Mucosa of descending colon (tissue), 1 donor: ENCODE measurements around the gene PHACTR4.

DNA sequence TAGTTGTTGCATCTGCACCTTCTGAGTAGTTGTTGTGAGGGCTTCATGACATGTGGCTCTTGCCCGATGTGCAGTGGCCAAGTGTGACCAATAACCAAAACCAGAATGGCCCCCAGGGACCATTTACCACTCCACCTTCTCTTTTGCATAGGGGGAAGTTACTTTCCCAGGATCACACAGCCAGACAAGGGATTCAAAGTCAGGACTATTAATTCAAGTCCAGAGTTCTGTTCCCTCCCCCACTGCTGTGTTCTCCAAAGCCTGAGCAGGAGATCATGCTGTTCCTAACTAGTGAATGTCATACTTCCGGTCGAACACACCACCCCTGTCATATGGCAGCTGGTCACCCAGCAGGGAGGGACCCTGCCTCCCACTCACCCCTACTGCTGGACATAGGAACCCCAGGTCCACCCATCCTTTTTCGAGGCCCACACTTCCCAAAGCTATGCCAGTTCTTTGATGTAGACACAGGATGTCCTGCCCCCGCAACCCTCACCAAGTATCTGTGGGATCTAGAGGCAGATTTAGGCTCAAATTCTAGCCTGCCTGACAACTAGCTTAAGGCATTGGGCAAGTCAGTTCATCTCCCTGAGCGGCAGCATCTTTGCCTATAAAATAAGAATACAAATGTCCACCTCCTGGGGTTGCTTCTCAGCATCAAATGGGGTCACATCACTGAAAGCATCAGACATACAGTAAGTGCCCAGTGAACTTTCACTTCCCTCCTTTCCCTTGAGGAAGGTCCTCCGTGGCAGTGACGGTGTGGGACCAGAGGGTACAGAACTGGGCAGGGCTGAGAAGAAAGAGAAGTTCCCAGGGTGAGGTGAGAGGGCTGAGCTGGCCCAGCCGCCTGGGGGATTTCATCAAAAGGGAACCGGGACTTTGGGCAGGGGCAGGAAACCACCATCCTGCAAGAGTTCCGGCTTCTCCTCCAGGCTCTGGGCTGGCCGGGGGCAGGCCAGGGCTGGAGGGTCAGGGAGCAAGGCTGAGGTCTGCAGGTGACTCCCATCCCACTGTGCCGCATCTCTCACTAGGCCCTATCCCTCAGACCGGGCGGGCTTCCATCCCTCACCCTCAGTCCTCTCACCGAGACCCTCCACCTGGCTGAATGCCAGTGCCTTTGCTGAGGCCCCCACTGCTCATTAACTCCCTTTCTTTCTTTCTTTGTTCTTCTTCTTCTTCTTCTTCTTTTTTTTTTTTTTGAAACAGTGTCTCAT is 3.6 kb downstream of the FGR start:
- PRO-cap: no peak

DNA sequence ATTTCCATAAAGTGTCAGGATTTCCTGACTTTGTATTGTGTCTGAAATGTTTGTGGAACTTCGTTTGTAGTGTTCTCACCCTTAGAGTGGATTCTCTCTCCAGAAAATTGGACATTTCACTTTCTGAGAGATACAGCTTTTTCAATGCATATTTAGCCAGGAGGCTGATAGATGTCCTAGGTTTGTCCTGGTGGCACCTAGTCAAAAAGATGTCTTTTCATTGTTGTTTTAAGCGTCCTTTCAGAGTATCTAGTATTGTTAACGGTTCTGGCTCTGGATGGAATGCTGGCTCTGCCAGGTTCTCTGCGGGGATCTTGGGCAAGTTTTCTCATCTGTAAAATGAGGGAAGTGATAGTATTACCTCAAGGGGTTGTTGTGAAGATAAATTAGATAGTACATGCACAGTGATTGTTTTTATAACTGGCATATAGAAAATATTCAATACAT is 19.3 kb downstream of the FAM76A start:
- PRO-cap: no peak

- PRO-cap: unidirectional peak, minus-strand start at chr1:27790363
These were observed 17.2 kb downstream of the STX12 start for GRCh38 chr1:27790184-27790619.

GRCh38 chr1:27876127-27876649 is 3.8 kb downstream of the THEMIS2 start:
- PRO-cap: no peak

DNA sequence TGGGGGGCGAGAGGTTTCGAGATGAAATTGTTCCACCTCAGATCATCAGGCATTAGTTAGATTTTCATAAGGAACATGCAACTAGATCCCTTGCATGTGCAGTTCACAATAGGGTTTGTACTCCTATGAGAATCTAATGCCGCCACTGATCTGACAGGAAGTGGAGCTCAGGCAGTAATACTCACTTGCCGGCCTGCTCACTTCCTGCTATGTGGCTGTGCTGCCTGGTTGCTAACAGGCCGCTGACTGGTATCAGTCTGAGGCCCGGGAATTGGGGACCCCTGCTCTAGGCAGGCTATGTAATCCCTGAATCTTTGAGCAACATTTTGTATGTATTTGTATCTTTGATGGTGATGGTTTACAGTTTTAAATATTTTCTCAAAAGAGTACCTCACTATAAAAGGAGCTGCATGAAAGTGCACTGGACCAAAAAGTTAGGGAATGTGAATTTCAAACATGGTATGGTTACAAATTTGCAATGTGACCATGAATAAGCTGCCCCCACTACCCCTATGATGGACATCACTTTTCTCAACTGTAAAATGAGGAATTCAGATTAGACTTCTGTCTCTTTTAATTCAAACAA is 32.6 kb downstream of the XKR8 start:
- PRO-cap: no peak

DNA sequence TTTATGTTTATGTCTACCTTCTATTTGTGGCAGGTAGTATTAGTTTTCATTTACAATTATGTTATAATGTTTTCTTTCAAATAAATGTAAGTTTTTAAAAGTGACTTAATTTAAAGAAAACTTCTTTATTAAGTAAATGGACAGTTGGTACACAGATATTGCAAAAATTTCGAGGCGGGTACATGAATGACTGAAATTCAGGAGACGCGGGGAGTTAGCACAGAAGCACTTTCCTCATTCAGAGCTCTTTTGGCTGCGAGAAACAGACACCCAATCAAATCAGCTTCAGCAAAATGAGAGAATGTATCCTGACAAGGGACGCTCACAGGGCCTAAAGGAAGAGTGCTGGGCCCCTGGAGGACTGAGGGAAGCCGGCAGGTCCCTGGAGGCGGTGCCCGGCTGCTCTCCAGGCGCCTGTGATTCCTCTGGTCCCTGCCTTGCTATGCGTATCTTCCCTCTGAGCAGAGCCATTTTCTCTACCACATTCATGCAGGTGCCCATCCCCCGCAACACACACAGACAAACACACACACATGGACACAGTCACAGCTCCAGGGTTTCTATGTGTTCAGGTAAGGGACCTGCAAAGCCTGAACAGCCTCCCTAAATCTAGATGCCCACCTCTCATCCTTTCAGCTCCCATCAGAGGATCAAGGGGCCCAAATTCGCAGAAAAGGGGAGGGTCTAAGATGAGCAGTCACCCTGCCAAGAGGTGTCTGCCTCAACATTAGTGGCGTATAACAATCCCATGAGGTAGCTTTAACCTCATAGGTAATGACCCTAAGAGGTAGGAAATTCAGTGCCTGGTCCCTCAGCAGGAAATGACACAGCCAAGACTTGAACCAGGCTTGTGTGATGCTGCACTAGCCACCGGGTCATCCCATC is 29.2 kb downstream of the PTAFR start:
- PRO-cap: no peak

GRCh38 chr1:28248164-28248867 is 11.0 kb upstream of the SESN2 start:
- PRO-cap: no peak

DNA sequence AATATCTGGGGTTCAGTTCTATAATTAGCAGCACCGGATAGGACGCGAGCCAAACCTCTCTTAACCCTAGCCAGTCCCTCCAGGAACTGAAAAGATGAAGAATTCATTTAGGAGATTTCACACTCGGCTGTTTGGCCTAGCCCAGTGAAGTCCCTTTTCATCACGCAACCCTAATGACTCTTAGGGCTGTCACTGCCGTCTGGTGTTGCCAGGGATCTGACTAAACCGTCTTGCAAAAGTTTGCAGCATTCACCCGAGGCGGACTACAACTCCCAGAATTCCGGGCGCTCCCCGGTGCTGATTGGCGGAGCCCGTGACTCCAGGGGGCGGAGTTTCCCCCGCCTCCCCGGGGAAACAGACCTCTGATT is 267 bp upstream of the SESN2 start:
- PRO-cap: bidirectional peak, plus-strand start outside the sequence, minus-strand start at position 218 of the sequence

DNA sequence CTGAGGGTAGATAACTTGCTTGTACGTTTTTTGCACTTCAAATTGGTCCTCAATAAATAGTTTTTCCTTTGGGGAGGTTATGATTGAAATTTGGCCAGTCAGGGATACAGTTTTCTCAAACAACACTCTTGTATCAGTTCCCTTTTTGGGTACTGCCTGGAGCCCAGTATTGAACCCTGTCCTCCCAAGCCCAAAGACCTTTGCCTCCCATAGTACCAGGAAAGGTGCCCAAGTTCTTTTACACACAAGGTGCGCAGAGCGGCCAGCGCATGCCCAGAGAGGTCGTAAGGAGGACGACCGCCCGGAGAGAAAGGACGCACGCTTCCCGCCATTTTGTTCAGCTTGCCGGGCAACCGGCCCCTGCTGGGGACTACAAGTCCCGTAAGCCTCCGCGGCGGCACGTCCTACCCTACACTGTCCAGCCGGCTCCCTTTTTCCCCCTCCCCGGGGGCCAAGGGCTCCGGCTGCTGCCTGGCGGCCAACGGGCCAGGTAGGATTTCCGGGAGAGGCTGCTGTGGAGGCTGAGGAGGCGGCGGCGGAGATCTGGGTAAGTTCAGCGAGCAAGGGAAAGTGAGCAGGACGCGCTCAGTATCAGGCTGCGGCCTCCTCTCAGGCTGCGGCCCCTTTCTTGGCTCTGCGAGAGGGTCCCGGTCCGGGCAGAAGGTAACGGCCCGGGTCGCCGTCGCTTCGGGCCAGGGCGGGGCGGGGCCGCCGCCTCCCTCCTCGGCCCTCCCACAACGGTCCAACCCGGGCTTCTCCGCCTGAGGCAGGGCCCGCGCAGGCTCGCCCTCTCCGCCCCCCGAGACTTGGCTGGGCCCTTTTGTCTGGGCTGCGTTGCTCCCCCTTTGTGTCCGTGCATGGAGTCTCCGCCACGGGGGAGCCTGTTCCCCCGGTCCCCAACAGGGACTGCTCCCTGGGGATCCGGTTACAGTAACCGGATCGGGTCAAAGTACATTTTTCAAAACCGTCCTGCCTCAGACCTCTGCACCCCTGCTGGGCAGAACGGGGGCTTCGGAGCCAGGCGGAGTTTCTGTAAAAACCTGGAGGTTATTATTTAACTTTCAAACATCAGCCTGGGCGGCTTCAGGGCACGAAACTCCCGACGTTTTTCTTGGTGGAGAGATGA is at the start of gene PHACTR4:
Gene PHACTR4 (plus strand): TSS at position 462 of the 1,126 bp plus-strand sequence.
- PRO-cap: bidirectional peak, plus-strand start at position 276 of the sequence, minus-strand start at position 202 of the sequence; bidirectional peak, plus-strand start at position 848 of the sequence, minus-strand start at position 689 of the sequence; bidirectional peak, plus-strand start at position 961 of the sequence, minus-strand start at position 908 of the sequence

DNA sequence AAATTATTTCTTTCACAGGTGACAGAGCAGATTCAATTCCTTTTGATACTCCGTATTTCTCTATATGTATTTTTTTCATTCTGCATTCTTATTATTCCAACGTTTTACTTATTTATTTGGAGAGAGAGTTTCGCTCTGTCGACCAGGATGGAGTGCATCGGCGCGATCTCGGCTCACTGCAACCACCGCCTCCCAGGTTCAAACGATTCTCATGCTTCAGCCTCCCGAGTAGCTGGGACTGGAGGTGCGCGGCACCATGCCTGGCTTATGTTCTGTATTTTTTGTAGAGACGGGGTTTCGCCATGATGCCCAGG is 575 bp upstream of the RCC1 start:
- PRO-cap: no peak

DNA sequence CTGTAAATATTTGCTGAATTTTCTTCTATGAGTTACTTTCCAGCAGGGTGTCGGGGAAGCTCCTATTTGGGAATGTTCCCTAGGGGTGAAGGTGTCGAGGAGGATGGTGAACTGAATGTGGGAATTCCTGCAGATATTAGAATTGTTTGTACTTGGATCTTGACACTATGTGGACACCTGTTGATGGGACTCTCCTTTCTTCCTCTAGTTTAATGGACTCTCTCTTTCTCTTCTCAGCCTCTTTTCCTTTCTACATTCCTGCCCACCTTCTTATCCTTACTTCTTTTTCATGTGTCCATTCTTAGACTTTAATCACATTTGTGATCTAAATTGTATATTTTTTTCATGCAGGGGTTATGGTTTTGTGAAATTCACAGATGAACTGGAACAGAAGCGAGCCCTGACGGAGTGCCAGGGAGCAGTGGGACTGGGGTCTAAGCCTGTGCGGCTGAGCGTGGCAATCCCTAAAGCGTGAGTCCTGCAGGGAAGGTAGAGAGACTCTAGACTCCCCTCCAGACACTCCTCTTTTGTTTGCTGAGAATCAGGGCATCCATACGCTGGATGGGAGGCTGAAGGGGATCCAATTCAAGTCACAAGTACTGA is 14.2 kb downstream of the TRNAU1AP start:
- PRO-cap: no peak

DNA sequence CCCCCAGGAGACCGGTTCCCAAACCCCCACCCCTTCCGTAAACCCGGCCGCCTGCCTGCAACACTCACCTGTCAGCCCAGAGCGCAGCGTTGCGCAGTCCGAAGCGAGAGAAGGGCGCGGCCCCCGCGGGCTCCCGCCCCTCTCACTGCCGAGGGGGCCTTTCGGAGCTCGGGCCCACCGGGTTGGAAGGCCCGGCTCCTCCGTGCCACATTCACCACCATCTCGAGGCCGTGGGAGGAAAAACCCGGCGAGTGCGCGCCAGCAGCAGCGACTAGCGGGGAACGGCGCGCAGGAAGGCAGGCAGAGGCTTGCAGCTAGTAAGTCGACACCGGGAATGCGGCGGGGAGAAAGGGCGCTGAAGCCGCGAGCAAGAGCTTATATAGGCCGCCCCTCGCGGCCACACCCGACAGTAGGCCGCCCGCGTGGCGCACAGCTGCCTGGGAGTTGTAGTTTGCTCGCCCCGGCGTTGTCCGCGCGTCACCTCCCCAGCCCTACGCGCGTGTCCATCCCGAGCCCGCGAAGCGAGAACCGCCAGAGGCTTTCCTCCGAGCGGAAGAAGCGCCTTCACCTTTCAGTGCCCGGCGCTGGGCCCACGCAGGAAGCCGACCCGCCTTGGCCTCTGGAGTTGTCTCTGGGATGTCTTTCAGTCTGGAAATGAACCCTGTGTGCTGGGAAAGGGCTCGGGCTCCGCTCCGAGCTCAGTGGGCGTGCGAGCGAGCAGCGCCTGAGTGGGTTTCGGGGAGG is 10.4 kb upstream of the RAB42 start:
- PRO-cap: bidirectional peak, plus-strand start at position 96 of the sequence, minus-strand start at position 70 of the sequence; bidirectional peak, plus-strand start at position 574 of the sequence, minus-strand start at position 351 of the sequence

GRCh38 chr1:28631333-28631612 is 11.6 kb downstream of the TAF12 start:
- PRO-cap: no peak

- PRO-cap: bidirectional peak, plus-strand start at chr1:28927109, minus-strand start at chr1:28926974
These were observed 12.5 kb downstream of the EPB41 start for GRCh38 chr1:28926826-28927213.

DNA sequence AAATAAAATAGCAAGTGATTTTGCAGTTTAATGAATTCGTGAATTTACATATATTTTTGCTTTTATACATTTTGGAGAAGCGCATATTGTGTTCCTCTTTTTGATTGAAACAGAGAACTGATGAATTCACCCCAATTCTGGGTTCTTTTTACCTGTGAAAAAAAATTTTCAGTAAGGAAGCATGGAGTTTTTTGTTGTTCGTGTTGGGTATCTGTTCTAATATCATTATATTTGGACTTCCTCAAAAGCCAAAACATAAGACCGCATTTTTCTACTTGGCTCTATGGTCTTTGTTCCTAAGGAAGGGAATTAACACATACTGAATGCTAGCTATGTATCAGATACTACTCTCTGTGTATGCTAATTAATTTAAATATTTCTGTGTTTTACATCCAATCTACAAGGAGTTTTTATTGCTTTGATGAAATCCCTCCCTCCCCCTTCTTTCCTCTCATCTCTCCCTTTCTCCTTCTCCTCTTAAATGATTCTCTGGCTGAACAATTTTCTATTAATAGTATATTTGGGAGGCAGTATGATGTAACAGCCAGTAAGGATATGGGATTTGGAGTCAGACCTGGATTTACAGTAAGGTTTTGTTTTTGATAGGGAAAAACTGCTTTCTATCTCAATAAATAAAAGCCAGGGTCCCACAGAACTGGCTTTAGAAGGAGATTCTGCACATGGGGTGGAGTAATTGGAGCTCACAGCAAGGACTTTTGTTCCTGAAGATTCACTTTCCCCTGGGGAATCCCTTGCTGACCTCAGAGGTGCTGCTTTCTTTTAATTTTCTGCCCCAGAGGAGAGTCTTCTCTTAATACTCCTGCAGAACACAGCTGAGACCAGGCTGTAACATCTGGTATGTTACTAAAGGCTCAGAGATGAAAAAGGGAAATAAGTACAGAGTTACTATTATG is 13.1 kb downstream of the EPB41 start:
- PRO-cap: no peak

- PRO-cap: bidirectional peak, plus-strand start at chr1:29124945, minus-strand start at chr1:29124647
These were observed 767 bp upstream of the TMEM200B start for GRCh38 chr1:29124237-29125103.

GRCh38 chr1:29150515-29151313 is 27.0 kb upstream of the TMEM200B start:
- PRO-cap: no peak

GRCh38 chr1:29160231-29160578 is 21.5 kb downstream of the SRSF4 start:
- PRO-cap: no peak

GRCh38 chr1:29238767-29239148 is 2.4 kb downstream of the PTPRU start:
- PRO-cap: no peak

DNA sequence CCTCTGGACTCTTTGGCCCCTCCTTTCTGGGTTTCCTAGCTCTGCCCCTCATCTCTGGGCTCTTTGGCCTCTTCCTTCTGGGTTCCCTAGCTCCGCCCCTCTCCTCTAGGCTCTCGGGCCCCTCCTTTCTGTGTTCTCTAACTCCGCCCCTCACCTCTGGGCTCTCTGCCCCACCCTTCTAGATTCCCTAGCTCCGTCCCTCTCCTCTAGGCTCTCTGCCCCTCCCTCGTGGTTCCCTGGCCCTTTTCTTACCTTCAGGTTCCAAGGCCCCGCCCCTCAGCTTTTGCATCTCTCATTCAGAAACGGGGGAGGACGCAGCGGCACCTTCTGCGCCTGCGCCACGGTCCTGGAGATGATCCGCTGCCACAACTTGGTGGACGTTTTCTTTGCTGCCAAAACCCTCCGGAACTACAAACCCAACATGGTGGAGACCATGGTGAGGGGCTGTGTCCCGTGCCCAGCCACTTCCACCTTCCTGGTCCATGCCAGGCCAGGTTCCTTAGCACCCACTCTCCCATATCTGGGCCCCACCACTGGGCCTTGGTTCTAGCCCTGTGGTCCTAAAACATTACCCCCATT is 88.7 kb downstream of the PTPRU start:
- PRO-cap: no peak